Sigmoid colon (tissue), 4 donors: ENCODE measurements around a stretch of chr18.

DNA sequence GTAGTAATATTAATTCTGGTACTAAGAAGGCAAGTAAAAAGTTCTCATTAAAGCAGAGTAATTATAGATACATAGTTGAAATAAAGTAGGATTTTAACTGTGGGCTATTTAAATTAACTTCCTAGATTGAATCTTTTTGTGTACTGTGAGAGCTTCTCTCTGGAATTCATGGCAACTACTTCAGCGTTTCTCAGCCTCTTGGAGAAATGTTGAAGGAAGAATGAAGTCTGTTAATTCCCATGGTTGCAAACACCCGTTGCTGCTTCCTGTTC is 58.5 kb downstream of the KLHL14 start:
- PRO-cap = no peak
- RAMPAGE, long total RNA, 4 experiments = no peak in any of the 4 experiments

DNA sequence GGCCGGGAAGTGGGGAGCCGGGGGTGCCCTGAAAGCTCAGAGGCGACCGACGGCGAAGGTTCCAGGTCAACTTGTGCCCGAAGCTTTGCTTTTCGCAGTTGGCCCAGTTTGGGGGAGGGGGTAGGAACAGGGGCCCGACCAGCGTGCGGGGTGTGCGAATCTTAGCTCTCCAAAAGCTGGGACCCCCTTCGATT is 1.9 kb downstream of the KLHL14 start:
- PRO-cap = no peak
- RAMPAGE, long total RNA, 4 experiments = no peak in any of the 4 experiments

DNA sequence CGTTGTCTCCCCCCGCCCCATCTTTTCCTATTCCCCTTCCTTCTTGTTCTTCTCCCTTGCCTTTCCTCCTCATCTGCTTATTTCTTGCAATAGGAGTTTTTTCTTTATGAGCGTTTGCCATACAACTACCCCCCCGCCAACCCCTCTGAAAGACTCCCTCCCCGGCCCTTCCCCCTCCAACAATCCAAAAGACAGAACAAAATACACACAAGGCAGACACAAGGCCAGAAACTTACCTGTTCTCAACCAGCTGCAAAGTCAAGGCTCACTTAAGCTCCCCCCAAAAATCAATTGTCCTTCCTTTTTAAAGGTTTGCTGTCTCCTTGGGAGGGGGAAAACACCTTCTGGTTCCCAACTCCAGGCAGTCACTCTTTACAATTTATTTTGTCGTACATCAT is 393 bp downstream of the KLHL14 start:
- PRO-cap = no peak
- RAMPAGE, long total RNA, 4 experiments = no peak in any of the 4 experiments

- PRO-cap = unidirectional peak, plus-strand start at chr18:34493344
- RAMPAGE, long total RNA, 4 experiments = start-site peak on the plus strand in 2 of 4 experiments, at chr18:34493261-34493434 at its widest, 18 to 19 reads per replicate
Observed at GRCh38 chr18:34493162-34493522, 217.0 kb upstream of the DTNA start.

- PRO-cap = no peak
- RAMPAGE, long total RNA, 4 experiments = no peak in any of the 4 experiments
Observed at GRCh38 chr18:34495422-34495621, 214.8 kb upstream of the DTNA start.

GRCh38 chr18:34853058-34853563 is 143.0 kb downstream of the DTNA start:
- PRO-cap = no peak
- RAMPAGE, long total RNA, 4 experiments = no peak in any of the 4 experiments

DNA sequence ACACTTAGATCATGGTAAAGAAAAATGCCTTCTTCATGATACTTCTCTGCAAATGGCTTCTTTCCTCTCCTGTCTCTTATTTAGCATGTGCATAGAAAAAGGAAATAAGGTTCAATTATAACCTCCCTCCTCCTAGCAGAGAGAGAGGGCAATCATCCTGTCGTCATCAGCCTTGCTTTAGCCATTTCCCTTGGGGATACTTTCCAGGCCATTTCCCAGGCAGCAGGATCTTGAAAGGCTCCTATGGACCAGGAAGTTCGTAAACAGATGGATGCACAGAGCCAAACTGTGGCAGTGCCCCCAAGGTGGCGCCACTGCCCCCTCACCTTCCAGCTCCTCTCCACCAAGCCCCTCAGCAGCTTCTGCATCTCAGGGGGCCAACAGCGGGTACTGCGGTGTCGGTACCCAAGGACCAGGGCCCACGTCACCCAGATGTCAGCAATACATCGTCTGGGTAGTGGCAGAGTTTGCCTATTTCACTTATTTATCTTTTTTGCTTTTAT is 157.4 kb downstream of the DTNA start:
- PRO-cap = no peak
- RAMPAGE, long total RNA, 4 experiments = no peak in any of the 4 experiments

DNA sequence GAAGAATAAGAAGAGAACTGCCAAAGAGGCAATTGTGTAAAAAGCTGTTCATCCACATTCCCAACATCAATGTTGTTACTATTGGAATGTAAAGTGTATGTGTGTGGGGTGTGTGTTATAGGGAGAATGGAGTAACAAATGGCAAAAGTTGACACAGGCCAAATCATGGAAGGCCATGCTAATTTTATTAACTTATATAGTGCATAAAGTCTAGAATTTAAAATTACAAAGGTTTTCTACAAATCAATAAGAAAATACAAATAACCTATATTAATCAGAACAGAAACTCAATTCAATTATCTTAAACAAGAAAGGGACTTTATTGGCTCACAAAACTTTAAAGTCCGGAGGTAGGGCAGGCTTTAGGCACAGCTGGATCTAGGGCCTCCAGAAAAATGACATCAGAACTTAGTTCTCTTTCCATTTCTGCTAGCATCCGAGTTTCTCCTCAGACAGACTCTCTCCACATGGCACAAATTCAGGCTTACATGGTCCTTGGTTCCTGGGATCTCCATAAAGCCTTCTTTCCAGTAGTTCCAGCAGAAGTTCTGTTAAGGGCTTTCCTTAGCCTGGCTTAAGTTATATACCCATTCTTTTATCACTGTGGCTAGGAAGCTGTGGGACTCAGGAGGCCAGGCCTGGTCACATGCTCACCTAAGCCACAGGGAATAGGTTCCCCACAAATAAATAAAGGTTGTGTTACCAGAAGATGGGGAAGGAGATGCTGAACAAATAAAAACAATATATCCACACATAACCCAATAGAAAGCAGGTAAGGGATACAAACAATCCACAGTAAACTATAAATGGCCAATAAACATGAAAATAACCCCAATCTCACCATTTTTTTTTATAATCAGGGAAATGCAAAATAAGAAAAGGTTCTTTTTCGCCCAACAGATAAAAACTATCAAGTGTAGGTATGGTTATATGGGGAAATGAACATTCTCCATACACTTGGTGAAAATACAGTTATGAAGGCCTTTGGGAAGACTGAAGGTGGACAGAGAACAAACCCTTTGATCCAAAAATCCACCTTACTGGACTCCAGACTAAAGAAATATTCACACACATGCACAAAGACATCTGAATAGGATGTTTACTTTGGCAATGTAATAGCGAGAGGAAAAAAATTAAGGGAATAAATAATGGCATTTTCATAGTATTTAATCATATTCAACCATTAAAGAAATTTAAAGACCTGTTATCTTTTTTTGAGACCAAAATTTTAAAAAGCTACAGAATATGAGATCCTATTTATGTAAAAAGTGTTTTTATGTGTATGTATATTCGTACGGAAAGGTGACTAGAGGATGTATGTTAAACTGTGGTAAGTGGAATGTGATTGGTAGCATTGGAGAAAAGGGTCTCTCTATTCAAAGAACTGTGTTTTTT is 11.7 kb downstream of the ZNF24 start:
- PRO-cap = no peak
- RAMPAGE, long total RNA, 4 experiments = no peak in any of the 4 experiments

DNA sequence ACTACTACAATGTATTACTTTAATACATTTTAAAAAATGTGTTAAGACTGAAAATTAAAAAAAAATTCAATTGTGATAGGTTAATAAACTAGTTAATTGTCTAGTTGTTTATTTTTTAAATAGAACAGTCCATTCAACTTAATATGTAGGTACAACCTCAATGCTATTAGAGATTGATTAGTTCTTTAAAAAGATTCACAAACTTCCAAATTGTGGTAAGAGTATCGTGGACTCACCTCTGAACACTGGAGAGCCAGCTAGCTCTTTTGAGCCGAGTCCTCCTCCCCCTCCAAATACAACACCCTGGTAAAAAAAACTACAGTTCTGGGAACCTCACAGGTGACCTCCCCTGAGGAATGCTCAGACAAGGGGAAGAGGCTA is 8.5 kb downstream of the ZNF24 start:
- PRO-cap = no peak
- RAMPAGE, long total RNA, 4 experiments = no peak in any of the 4 experiments

DNA sequence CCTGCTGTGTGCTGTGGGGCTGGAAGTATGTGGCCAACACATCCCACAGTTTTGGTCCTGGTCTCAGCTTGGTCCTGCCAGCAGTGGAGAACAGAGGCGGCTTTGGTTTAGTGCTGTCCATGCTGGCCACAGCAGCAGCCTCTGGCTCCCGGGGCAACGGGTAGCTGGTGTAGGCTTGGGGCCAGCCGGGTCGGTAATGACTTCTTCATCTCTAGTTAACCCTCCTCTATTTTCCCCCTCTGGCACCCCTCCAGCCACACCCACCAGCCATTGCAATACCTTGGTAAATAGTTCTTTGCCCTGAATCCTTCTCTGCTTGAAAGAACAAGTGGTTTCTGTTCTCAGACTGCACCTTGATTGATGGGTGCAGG is 31.7 kb upstream of the ZNF396 start:
- PRO-cap = no peak
- RAMPAGE, long total RNA, 4 experiments = no peak in any of the 4 experiments

- PRO-cap = no peak
- RAMPAGE, long total RNA, 4 experiments = no peak in any of the 4 experiments
Observed at GRCh38 chr18:35412517-35412944, 35.4 kb upstream of the ZNF396 start.

DNA sequence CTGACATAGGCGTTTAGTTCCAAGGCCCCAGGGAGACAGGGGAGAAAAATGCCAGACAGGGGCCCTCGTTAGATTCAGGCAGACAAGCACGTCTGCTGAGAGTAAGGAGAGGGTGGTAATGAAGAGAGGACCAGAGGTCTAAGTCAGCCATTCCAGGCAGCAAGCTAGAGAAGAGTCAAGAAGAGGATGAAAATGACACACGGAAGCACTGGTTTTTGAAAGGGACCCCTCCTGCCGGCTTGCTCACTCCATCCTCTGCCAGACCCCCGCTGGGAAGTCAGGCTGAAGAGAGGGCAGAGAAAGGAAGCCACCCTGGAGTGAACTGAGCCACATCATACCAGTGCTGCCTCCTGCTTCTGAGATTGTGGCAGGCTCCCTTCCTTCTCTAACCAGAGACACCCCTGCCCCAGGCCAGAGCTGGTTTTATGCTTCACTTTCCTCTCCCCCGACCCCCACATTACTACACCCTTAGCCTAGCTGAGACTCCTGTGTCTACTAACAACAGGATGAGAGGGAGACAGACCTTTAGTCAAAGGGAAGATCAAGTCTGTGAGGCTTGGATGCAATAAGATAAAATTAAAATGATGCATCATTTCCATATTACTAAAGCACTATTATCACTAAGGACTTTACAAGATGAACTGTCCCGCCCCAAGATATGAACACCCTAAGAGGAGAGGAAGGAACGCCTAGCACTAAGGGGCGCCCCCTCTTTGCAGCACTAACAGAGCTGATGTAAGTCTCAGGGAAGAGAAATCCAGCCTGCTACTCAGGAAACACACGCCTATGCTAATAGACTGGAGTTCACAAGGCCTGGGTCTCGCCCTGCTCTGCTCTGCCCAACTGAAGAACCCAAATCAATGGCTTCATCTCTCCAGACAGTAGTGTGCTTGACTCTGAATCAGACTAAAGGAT is 6.3 kb downstream of the INO80C start:
- PRO-cap = no peak
- RAMPAGE, long total RNA, 4 experiments = no peak in any of the 4 experiments

DNA sequence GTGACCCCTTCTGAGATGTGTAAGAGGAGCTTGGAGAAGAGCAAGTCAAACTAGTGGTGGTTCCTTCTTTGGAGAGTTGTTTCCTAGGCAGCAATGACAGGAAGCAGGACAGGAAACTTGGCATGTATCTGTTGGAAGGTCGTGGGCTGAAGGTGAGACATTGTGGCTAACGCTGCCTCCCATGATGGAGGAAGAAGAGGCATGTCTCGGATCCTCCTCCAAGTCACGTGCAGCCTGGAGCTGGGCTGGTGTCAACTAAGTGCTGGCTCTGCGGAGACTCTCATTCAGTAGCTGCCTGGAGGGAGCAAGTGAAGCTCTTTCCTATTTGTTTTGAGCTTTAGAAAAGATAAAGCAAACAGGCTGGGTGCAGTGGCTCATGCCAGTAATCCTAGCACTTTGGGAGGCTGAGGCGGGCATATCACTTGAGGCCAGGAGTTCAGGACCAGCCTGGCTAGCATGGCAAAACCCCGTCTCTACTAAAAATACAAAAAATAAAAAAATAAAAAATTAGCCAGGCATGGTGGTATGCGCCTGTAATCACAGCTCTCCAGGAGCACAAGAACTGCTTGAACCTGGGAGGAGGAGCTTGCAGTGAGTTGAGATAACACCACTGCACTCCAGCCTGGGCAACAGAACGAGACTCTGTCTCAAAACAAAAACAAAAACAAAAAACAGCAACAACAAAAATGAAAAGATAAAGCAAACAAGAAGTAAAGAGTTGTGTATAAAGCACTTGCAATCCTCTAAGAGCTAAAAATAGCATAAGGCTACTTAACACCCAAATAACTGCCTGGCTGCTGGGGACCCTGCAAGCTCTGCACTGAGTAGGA is 28.2 kb upstream of the INO80C start:
- PRO-cap = no peak
- RAMPAGE, long total RNA, 4 experiments = no peak in any of the 4 experiments

GRCh38 chr18:35582887-35583676 is 1.5 kb downstream of the GALNT1 start:
- PRO-cap = no peak
- RAMPAGE, long total RNA, 4 experiments = no peak in any of the 4 experiments

- PRO-cap = no peak
- RAMPAGE, long total RNA, 4 experiments = no peak in any of the 4 experiments
Observed at GRCh38 chr18:35610079-35610686, 28.6 kb downstream of the GALNT1 start.

- PRO-cap = no peak
- RAMPAGE, long total RNA, 4 experiments = no peak in any of the 4 experiments
Observed at GRCh38 chr18:35683294-35683752, 101.8 kb downstream of the GALNT1 start.

DNA sequence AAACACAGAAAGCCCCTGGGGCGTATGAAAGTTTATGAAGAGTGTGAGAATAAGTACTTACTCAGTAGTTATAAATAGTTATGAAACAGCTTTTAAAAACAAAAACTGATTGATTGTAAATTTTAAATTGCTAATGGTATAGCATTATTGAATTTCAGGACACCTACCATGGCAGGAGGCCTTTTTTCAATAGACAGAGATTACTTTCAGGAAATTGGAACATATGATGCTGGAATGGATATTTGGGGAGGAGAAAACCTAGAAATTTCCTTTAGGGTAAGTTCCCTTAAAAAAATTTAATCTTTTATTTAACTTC is 107.4 kb downstream of the GALNT1 start:
- PRO-cap = no peak
- RAMPAGE, long total RNA, 4 experiments = no peak in any of the 4 experiments

DNA sequence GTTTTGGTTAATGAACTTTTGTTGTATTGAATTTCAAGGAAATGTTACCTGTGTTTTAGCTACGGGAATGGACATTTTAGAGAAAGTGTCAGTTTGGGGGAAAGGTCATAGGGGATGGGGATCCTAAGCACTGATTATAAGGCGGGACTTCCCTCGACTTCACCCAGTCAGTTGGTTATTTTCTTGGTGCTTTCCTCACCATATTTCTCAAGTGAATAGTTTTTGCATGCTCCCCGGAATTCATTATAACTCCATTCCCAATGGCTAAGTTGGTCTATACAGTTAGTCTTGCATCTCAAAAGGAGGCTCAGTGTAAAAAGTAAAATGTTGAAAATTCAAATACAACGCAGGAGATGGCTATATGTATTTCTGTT is 763 bp downstream of the ELP2 start:
- PRO-cap = no peak
- RAMPAGE, long total RNA, 4 experiments = no peak in any of the 4 experiments

GRCh38 chr18:36367937-36368334 is 70.4 kb downstream of the FHOD3 start:
- PRO-cap = unidirectional peak, plus-strand start at chr18:36368072
- RAMPAGE, long total RNA, 4 experiments = no peak in any of the 4 experiments

- PRO-cap = no peak
- RAMPAGE, long total RNA, 4 experiments = no peak in any of the 4 experiments
Observed at GRCh38 chr18:36468154-36468637, 170.7 kb downstream of the FHOD3 start.